Glomerular endothelial cell (primary cell): ENCODE measurements around a stretch of chr5.

DNA sequence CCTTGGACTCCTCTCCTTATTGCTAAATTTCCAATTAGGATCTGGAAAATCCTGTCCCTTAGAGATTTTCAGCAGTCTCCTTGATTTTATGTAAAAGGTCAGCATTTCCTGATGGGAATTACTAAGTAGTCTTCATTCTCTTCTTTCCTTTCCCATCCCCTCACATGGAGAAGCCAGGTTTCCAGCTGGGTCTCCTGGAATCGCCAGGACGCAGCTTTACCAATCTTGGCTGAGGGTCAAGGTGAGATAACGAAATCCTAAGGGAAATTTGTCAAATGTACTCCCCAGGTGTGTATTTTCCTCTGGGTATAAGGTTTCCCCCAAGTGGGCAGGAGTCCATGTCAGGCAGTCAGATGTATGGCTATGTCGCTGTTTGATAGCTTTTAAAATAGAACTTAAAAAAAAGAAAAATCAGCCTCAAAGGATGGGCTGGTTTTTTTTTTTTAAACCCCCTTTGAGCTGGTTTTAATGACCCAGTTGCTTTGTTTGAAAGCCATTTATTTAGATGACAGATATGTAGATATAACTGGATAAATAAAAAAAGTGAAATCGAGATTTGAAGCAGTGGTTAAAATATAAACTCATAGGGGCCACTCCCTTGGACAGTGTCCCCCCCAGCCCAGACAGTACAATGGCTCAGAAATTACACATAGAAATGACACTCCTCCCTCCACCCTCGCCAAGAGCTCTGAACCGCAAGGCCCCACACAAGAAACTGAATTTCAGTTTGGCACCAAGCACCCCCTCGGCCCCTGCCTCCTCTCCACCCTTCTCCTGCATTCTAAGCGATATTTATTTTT lies 11.4 kb downstream of the STC2 start:
- RAMPAGE, long total RNA = no peak

- RAMPAGE, long total RNA = no peak
Measured at GRCh38 chr5:173317975-173318505, 10.2 kb downstream of the STC2 start.

DNA sequence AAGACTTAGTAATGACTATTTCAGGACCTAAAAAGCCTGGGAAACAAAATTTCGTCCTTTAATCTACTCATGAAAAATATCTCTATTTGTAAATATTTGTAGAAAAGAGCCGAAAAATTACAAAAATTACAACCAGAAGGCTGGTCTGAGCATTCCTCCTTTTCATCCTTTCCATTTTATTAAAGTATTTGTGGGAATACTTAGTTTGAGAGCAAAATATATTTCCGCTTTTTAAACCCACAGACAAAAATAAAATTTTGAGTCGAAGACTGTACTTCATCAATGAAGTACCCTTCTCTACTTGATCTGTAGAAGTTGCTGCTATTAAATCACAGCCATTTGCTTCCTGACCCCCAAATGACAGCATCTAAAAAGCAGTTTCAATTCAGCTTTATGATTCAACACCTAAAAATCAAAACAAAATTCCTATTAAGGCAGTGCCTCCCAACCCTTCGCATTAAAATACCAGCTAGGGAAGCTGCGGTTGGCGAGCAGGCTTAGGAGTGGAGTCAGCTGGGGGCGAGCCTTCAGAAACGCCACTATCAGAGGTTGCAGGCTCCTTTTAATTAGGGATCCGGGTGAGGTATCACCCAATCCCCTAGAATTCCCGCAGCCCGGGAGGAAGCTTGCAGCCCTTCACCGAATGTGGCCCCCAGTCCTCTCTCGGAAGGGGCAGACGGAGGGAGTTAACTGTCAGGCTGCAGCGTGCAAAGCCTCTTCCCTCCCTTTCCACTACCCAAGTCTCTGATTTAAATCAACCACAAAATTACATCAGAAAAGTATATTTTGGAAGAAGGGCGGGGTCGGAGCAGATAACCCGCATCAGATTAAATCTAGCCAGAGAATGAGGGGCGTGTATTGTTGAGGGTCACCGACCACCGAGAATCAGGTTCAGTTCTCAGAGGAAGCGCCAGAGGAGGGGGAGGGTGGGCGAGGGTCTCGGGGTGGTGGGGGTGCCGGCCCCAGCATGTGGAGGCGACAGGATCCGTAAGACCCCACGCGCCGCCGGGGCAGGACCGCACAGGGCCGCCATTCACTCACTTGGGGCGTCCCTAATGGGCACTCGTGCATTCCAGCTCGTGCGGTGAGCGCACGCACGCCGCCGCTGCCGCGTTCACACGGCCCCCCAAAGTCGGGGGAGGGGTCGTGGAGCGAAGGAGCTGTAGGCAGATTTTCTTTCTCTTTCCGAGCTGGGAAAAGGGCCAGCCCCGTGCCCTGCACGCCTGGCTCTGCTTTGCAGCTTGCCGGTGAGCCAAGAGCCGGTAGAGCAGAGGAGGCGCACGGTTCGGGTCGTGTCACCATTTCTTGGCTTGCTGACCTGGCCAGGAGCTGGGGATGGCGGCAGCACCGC lies 1.6 kb downstream of the STC2 start:
- RAMPAGE, long total RNA = no peak

- RAMPAGE, long total RNA = no peak
Measured at GRCh38 chr5:173408624-173409103, 80.5 kb upstream of the STC2 start.

DNA sequence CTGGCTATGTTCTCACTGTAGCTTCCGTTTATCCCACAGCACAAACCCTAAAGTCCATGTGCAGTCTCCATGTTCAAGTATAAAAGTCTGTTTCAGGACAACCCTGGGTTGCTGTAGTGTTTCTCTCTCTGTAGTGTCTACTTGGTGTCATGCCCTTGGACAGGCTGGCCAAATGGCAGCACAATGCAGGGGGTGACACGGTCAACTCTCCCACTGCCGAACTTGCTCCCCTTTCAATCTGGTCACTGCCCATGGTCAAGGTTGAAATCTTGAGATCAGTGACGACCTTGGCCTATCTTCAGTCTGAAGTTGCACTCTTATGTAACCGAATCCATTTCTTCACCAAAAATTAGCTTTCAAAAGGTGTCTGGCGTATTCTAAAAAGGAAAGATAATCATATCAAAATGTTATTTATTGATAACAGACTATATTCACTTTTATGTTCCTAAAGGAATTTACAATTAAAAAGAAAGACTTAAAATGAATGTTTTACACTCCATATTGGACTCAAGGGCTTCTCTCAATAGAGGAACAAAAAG lies 8.5 kb downstream of the BOD1 start:
- RAMPAGE, long total RNA = no peak

DNA sequence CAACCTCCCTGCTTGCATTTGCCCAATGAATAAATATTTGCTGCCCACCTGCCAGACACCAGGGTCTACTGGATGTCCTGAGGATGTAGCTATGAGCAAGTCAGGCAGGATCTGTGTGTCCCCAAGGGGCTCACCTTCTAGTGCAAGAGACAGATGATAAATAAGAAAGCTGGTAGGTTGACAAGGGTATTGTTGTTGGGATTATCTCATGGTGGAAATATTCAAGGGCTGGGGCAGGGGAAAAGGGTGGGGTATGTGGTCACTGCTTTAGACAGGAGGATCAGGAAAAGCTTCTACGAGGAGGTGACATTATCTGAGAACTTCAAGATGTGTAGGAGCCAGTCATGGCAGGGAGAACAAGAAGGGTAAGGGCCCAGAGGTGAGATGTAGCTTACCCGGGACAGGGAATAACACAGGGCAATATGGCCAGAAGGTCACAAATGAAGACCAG lies 28.5 kb upstream of the CPEB4 start:
- RAMPAGE, long total RNA = no peak

GRCh38 chr5:173873026-173873352 lies 15.2 kb upstream of the CPEB4 start:
- RAMPAGE, long total RNA = no peak

DNA sequence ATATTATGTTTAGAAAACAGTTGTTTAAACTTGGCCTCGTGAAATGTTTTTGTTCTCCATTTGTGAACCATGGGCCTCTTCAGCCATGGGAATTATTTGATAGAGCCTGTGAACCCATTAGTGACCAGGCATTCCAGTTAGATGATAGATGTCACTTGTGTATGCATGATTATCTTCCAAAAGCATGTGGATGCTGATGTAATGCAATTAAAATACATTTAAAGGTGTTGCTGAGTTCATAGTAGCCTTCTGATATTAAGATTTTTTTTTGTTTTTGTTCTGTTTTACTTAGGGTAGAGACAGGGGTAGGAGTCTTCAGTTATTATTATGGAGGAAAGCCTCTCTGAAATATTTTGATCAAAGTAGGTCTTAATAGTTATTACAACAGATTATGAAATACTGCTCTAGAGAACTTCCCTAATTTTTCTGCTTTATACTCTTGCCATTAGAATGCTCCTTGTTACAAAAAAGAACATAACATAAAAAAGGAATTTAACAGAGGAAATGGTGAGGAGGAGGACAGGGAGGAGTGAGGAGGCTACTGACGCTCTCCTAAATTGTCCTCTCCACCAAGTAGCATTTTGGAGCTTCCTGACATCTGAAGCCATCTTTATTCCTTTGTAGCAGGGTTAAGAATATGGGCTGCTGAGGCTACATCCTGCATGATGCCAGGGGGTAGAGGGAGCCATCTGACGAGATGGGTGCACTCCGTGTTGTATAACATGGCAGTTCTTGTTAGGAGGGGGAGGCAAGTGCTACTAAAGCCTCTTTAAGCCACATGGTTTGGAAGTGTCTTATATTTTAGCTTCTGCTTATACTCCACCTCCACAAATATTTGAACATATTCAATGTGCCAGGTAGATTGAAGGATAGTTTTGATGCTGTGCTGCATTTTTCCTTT lies 33.0 kb downstream of the CPEB4 start:
- RAMPAGE, long total RNA = no peak

- RAMPAGE, long total RNA = no peak
Measured at GRCh38 chr5:173962976-173963734, 25.8 kb upstream of the C5orf47 start.

DNA sequence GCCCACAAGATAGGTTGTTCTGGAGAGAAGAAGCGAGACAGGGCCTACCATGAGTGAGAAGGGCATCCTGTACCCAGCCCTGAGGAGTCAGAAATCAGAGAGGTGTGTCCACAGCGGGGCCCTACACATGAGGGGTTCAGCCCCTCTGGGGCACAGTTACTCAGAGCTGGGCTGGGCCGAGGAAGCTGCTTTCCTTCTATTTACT lies 121.5 kb downstream of the NSG2 start:
- RAMPAGE, long total RNA = no peak

DNA sequence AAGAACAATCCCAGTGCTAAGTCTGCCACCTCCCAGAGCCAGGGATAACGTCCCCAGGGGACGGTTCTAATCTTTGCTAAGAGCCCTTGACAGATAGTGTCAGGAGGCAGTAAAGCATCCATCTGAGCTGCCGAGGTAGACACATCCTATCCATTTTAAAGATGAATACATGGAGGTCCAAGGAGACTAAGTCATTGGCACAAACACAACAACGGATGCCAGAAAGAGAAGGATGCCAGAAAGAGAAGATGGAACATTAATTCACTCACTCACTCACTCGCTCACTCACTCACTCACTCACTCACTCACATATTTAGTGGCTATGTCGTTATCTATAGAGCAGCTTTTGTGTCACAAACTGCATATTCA lies 298.3 kb upstream of the MSX2 start:
- RAMPAGE, long total RNA = no peak

- RAMPAGE, long total RNA = no peak
Measured at GRCh38 chr5:174720863-174721591, 3.4 kb upstream of the MSX2 start.

GRCh38 chr5:175895442-175896160 lies 24.2 kb downstream of the CPLX2 start:
- RAMPAGE, long total RNA = no peak

- RAMPAGE, long total RNA = no peak
Measured at GRCh38 chr5:176308530-176309151, 52.9 kb downstream of the KIAA1191 start.

DNA sequence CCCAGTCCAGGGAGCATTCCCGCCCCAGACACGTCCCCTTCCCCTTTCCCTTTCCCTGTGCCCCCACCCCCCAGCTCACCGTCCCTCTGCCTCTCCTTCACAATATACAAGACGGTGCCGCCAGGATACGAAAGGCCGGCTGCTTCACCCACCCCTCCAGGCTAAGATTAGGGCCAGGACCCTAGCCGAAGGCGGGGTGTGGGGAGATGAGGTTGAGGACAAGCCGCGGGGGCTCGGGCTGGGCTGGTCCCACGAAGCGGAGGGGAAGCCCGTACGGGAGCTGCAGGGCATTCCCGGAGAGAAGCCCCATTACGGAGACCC lies 509 bp downstream of the KIAA1191 start:
- RAMPAGE, long total RNA = no peak

DNA sequence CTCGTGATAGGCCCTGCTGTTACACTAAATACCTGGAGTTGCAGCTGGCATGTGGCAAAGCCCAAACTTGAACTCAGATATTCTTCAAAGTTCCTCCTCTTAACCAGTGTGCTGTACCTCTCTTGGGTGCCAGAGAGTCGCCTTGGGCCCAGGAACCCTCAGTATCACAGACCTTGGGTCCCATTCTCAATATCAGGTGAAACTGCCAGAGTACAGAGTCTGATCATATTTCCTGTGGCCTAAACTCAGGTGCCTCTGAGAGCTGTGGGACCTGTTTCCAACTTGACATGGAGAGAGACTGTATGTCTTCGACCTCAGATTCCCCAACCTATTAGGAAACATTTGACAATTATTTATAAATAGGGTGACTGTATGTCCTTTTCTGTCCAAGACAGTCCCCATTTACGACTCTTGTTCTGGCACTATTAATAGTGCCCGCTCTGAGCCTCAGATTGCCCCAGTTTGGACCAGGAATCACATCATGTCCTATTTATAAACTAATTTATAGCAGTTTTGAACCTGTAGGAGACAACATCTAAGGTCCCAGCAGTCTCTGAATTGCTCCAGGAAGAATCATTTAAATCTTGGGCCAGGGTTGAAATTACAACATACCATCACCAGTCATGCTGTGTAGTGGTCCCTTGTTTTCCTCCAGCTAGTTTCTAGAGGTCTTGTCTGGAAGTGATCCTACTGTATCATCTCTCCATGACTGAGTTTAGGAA lies 5.1 kb downstream of the ARL10 start:
- RAMPAGE, long total RNA = no peak

- RAMPAGE, long total RNA = no peak
Measured at GRCh38 chr5:176386581-176387070, 1.8 kb downstream of the NOP16 start.

GRCh38 chr5:176396113-176396841 lies 7.7 kb downstream of the HIGD2A start:
- RAMPAGE, long total RNA = no peak

GRCh38 chr5:176397499-176398230 lies 9.1 kb downstream of the HIGD2A start:
- RAMPAGE, long total RNA = no peak

- RAMPAGE, long total RNA = no peak
Measured at GRCh38 chr5:176427979-176428450, 11.7 kb upstream of the CLTB start.